HEK293 (cell line): ENCODE results near the genes RASGRF1 and MESD.

GRCh38 chr15:78754969-78755437 lies 56.3 kb downstream of the ADAMTS7 start:
- PRO-cap, result no peak
- RRBS, 2 experiments, result no CpG with 5 or more reads among the region's 12 CpGs

- PRO-cap, result no peak
- RRBS, 2 experiments, result no CpG with 5 or more reads among the region's 8 CpGs
These were observed 31.1 kb downstream of the ADAMTS7 start for GRCh38 chr15:78780175-78780533.

- PRO-cap, result no peak
- RRBS, 2 experiments, result 90 to 100% methylated on average over 2 of the region's 16 CpGs
These were observed 6.9 kb downstream of the ADAMTS7 start for GRCh38 chr15:78804234-78804806.

DNA sequence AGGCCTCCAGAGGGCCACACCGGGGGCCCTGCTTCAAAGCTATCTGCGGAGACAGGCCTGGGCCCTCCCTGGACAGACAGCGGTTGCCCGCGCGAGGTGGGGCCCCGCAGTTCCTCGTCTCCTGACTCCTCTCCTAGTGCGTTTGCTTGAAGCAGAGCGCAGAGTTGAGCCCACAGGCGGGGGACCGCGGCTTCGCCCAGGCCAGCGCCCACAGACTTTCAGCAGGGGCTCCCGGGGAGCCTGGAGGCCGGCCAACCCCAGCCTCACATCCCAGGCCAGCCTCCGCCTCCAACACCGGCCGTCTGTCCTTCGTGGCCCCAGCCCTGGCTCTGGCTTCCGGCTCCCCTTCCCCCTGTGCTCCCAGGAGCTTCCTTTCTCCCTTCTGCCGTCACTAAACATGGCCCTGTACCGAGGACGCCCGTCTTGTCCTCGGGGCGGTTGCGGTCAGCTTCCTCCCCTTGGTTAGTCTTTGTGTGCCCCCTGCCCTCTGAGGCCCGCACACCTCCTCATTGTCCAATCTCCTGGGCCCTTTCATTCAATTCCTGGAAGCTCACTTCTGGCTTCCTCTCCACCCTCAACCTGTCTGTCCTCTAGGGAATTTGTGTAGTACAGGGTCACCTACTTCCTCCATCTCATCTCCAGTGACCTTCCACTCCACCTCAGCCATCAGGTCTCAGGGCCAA lies 721 bp upstream of the ADAMTS7 start:
- PRO-cap, result no peak
- RRBS, 2 experiments, result 80 to 90% methylated on average over 6 of the region's 30 CpGs

DNA sequence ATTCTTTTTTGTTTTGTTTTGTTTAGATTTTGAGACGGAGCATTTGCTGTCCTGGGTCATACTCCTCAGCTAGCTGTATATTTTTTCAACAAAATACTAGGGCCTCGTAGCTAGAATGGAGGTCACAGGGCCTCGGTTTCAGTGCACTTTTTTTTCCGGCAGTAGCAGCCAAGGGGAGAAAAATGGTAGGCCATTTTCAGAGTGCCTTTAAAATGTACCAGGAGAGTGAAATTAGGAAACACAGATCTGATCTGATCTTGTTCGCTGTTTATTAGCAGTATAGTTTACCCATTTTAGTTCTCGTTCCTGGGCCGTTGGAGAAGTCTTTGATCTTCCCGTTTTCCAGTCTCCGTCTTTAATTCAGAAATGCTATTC lies 3.7 kb downstream of the MORF4L1 start:
- PRO-cap, result no peak
- RRBS, 2 experiments, result no CpG with 5 or more reads among the region's 9 CpGs

DNA sequence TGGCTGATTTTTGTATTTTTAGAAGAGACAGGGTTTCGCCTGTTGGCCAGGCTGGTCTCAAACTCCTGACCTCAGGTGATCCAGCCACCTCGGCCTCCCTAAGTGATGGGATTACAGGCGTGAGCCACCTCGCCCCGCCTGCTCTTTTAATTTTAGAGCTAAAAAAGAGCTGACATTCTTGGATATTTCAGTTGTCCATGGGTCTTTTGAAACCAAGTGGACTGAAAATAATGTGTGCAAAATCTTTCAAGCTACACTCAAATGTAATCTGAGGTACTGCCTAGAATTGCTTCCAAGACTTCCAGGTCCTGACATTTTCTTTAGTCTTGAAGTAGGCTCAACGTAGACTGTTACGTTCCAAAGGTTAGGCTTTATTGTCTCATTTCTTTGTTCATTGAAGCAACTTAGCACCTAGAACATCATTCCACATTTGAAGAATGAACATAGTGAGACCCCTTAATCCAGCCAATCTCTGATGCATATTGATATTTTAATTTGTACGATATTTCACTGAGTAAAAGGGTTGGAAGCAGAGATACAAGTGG lies 4.7 kb downstream of the MORF4L1 start:
- PRO-cap, result no peak
- RRBS, 2 experiments, result no CpG with 5 or more reads among the region's 8 CpGs

GRCh38 chr15:78921689-78922701 lies 22.9 kb downstream of the CTSH start:
- PRO-cap, result no peak
- RRBS, 2 experiments, result no CpG with 5 or more reads among the region's 28 CpGs

DNA sequence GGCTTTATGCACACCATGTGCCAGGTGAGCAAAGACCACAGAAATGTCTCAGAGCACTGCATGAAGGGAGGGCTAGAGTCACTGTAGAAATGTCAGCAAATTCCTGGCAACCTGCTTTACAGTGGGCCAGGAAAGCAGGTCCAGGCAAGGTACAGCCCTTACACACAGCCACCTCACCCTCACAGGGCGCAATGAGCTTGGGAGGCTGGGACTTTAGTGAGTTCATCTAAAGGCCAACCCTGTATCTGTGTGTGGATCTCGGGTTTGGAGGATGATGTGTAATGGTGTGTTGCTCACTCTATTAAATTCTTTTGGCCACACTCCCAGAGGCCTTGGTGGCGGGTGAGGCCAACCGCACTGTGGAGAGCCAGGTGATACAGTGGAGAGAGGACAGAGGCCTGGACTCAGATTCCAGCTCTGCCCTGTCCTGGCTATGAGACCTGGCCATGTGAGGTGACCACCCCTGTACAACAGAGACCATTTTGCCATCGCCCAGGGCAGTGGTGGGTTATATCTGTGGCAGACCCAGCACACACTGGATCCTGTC lies 13.9 kb downstream of the CTSH start:
- PRO-cap, result no peak
- RRBS, 2 experiments, result no CpG with 5 or more reads among the region's 5 CpGs

DNA sequence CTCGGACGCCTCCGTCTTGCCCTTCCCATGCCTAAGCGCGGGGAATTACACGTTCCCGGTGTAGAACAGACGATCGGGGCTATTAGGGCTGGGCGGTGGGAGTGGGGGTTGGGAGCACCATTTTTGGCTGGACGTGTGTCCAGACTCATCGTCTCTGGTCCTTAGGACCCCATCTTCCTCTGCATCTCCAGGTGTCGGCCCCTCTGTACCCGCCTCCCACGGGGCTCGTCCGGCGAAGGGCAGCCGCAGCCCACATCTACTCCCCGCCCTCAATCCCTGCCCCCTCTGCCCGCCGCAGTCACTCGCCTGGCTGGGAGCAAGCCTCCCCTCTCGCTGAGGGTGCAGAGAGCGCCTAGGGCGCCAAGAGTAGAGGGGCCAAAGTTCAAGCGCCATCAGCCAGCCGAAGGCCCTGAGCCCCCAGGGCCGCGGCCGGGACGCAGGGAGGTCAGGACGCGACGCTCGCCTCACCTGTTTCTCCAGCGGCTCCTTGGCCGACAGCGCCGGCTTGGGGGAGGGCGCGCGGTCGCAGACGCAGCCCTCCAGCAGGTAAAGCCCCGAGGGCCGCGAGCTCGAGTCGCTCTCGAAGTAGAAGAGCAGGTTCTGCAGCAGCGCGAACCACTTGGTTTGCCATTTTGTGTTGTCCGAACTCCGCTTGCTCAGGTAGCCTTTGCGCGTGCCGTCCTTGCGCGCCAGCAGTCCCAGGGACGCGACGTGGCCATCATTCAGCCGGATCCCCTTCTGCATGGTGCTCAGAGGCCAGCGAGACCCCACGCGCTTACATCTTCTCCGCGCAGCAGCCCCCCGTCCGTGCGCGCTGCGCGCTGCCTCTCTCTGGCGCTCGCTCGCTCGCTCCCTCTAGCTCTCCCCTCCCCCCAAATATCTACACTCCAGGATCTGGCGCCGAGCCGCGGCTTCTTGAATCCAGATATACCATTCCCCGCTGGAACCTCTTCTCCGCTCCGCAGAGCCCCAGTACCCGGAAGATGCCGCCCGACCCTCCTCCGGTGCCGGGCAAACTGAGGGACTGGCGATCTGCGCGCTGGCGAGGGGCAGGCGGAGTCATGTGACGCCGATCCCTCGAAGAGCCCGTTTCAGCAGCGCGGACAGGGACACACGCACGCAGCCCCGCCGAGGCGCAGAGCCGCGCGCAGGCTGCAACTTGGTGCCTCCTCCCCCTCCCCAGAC lies at the start of gene RASGRF1:
TSS of gene RASGRF1 (minus strand) at position 1,026 of the 1,185 bp plus-strand sequence.
- PRO-cap, result bidirectional peak, plus-strand start at position 1,089 of the sequence, minus-strand start at position 1,018 of the sequence
- RRBS, 2 experiments, result 3 to 7% methylated on average over 10 of the region's 110 CpGs

- PRO-cap, result no peak
- RRBS, 2 experiments, result no CpG with 5 or more reads among the region's 3 CpGs
These were observed 75.0 kb downstream of the MINAR1 start for GRCh38 chr15:79507208-79507501.

GRCh38 chr15:79886091-79886595 lies 10.7 kb downstream of the MTHFS start:
- PRO-cap, result no peak
- RRBS, 2 experiments, result no CpG with 5 or more reads among the region's 3 CpGs

- PRO-cap, result no peak
- RRBS, 2 experiments, result no CpG with 5 or more reads among the region's 4 CpGs
These were observed 16.7 kb downstream of the BCL2A1 start for GRCh38 chr15:79954137-79954774.

GRCh38 chr15:79989498-79990189 lies 18.6 kb upstream of the BCL2A1 start:
- PRO-cap, result no peak
- RRBS, 2 experiments, result no CpG with 5 or more reads among the region's 6 CpGs

DNA sequence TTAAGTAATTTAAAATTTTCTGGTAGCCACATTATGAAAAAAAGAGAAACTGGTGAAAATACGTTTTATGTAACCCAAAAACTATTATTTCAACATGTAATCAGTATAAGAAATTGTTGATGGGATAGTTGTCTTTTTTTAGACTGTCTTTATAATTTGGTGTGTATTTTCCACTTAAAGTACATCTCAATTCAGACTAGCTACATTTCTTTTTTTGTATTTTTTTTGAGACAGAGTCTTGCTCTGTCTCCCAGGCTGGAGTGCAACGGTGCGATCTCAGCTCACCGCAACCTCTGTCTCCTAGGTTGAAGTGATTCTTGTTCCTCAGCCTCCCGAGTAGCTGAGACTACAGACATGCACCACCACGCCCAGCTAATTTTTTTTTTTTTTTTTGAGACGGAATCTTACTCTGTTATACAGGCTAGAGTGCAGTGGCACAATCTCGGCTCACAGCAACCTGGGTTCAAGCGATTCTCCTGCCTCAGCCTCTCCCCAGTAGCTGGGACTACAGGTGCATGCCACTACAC lies 3.8 kb downstream of the ZFAND6 start:
- PRO-cap, result no peak
- RRBS, 2 experiments, result no CpG with 5 or more reads among the region's 9 CpGs

DNA sequence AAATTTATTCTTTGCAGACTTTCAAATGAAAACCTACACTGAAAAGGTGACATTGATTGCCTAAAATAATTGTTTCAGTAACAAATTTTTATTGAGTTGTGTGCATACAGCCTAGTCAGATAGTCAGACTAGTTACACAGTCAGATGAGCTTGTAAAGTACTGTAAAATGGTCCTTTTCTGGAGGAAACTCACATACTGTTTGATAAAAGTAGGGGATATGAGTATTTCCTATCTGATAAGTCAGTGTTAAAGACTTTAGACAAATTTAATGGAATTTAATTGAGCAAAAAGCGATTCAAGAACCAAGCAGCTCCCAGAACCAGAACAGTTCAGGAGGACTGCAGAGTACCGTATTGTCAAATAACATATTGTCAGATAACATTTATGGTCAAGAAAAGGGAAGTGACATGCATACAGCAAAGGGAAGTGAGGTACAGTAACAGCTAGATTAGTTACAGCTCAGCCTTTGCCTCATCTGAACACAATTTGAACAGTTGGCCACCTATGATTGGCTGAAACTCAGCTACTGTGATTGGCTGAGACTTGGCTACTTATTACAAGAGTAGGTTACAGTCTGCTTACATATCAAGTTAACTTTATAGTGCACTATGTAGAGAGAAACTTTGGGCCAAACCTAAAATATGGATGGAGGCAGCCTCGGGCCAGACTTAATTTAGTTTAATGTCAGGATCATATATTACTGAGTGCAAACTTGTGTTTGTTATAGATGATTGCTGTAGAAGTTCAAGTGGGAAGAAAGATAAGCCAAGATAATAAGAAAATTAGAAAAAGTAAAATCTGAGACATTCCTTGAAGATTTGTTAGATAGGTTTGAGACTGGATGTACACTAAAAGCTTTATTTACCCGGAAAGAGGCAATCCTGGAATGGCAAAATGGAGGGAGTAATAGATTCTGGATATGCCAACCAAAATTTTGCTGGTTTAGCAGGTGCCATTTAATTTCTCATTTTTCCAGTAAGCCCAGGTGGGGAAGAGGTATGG lies 22.0 kb downstream of the ZFAND6 start:
- PRO-cap, result no peak
- RRBS, 2 experiments, result no CpG with 5 or more reads among the region's 4 CpGs

GRCh38 chr15:80154904-80155254 lies 2.1 kb downstream of the FAH start:
- PRO-cap, result no peak
- RRBS, 2 experiments, result no CpG with 5 or more reads among the region's 6 CpGs

DNA sequence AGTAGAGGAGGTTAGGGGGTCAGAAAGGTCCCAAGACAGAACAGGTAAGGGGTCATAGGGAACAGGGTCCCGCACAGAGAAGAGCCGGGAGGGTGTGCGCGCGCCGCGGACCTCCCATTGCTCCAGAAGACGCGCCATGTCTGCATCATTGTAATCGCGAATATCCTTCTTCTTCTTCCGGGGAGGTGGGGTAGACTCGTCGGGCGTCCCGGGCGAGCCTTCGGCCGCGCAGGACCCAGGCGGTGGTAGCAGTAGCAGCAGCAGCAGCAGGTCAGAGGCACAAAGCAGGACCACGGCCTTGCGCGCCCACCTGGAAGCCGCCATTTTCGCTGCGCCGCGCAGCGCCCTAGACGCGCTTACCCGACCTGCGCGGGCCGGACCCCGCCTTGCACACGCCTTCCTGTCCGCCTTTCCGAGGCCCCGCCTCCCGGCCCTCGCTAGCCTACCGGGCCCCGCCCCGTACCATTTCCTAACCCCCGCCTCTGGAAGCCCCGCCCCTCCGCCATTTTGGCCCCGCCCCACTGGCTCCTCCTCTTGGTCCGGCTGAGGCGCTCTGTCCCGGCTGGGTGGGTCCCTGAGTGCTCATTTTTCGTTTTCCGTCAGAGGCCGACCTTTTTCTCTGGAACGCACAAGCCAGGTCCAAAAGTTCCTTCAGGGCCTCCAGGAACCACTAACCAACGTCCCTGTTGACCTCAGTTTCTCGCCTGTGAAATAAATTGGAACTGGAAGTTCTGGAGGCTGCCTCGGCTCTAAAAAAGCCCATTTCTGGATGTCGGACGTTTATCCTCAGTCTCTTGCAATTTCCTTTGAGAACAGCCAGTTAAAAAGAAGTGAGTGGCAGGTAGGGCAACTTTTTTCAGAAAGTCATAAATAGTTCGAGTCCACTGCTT lies at the start of gene MESD:
TSS of gene MESD (minus strand) at position 352 of the 890 bp plus-strand sequence.
- PRO-cap, result bidirectional peak, plus-strand start at position 74 of the sequence, minus-strand start at position 122 of the sequence; bidirectional peak, plus-strand start at position 602 of the sequence, minus-strand start at position 348 of the sequence
- RRBS, 2 experiments, result 1 to 2% methylated on average over 22 of the region's 63 CpGs

GRCh38 chr15:81032980-81033270 lies 32.2 kb downstream of the TLNRD1 start:
- PRO-cap, result no peak
- RRBS, 2 experiments, result no CpG with 5 or more reads among the region's 1 CpG

DNA sequence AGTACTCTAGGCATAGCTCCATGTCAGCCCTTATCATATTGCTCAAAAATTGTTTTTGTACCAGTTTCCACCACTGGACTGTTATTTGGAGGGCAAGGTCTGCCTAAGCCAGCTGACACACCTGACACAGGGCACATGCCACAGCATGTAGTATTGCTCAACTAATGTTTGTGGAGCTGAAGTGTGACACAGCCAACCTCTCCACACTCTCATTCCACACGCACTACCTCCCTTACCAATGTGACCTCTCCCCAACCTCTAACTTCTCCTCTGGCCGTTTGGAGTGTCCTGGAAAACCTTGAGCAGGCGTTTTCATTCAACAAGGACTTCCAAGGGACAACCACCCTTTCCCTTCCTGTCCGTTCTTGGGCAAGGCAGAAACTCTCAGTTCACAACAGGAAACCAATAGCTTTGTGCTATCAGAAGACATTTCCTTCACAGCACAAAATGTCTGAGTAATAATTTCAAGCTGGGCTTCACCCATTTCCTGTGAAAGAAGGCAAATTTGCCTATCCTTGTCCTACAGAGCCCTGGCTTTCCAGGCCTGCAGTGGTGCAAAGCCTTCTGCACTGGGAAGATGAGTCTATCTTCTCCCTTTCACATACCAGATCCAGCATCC lies 38.4 kb downstream of the TLNRD1 start:
- PRO-cap, result no peak
- RRBS, 2 experiments, result no CpG with 5 or more reads among the region's 4 CpGs

DNA sequence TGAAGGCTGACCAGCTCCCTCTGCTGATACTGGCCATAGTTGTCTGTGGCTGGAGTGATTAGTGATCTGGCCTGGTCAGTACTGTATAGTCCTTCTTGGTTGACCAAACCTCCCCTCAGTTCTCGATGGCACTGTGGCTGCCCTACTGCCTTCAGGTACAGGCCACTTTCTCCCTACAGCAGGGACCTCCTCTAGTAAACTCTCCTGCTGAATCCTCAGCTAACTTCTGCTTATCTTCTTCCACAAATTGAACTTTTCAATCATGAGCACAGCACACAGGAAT lies 30.2 kb downstream of the CFAP161 start:
- PRO-cap, result no peak
- RRBS, 2 experiments, result no CpG with 5 or more reads among the region's 1 CpG